Measurements from ENCODE around the genes GABRB3, GOLGA6L7, NSMCE3 and GOLGA8Q.

DNA sequence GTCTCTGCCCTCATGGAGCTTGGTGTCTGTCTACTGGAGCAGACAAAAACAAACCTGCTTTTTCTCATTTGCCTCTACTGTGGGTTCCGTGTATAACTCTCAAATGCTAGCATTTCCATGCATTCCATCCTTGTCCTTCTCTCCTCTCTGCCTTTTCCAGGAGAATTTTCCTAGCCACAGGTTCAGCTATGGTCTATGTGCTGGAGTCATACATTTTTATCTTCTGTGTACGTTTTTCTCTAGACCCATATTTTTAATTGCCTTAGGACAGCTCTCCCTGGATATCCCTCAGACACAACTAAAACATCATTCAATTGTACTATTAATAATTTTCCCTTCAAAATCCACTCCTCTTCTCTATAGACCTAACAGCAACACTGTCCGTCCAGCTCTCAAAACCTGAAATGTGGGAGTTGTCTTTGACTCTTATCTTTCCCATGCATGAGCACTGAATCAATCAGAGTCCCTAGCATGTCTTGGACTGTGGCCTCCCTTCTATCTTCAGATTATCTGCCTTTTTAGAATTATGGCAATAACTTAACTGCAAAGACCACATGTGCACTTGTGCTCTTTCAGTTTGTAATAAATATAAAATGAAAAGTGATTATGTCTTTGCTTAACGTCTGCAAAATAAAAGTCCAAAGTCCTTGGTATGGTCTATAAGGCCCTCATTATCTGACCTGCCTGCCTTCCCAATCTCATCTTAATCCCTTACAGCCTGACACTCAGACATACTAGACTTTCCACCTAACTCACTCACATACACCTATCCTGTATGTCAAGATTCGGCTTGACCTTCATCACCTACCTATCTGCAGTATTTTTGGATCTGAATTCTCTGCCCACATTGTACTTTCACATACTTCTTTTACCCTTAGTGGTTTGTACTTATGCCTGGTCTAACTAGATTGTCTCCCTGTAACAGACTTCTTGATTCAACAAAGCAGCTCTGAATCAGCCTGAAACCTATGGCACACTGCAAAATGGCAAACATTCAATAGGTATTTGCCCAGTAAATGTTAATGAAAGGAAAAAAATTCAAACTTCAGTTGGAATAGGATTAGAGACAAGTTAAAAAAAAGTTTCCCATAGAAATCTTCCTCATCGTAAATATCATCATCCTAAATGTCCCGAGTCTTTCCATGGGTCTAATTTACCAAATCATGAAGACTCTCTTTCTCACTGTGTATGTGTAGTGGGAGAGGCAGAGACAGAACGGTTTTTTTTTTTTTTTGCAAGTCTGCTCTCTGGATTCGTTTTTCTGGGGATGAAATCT is 106.8 kb downstream of the UBE3A start:
- RRBS: no CpG with 5 or more reads among the region's 9 CpGs

DNA sequence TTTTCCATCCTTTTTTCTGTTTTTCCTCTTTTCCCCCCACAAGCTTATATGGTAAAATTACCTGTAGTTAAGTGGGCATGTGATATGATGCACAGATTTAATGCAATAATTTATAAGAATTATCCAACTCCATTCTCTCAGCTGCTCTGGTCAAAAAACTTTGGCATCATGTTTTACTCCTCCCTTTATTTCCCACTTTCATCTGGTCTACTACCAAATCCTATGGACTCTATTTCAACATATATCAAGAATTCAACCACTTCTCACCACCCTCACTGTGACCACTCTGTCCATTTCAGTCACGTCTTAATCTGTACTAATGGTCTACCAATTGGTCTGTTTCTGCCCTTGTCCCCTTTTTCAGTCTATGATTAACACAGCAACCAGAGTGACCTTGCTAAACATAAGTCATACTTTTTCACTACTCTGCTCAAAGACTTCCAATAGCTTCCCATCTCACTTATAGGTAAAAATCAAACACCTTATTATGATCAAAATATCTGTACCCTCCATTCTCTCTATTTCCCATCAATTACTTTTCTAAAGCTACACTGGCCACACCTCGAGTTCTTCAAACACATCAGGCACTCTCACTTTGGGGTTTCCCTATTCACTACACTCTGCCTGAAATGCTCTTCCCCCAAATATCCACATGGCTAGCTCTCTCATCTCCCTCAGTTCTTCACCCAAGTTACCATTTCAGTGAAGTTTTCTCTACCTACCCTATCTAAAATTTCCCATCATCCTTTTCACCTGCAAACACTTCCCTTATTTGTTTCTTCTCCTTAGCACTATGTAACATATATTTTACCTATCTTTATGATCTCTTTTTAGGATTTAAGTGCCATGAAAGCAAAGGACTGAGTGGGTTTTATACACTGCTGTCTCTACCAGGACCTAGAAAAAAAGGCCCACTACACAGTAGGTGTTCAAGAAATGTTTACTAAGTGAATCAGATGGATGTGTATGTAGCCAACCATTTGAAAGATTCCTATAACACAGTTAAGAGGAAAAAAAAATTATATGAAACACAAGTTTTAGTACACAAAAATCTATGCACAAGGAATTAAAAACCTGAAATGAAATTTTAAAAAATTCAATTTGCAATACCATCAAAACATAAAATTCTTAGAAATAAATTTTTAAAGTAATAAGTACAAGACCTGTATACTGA is 14.8 kb downstream of the UBE3A start:
- RRBS: no CpG with 5 or more reads among the region's 2 CpGs

- RRBS: no CpG with 5 or more reads among the region's 3 CpGs
Measured at GRCh38 chr15:25568947-25569173, 130.0 kb upstream of the UBE3A start.

- RRBS: no CpG with 5 or more reads among the region's 18 CpGs
Measured at GRCh38 chr15:25830630-25831677, 32.2 kb downstream of the ATP10A start.

DNA sequence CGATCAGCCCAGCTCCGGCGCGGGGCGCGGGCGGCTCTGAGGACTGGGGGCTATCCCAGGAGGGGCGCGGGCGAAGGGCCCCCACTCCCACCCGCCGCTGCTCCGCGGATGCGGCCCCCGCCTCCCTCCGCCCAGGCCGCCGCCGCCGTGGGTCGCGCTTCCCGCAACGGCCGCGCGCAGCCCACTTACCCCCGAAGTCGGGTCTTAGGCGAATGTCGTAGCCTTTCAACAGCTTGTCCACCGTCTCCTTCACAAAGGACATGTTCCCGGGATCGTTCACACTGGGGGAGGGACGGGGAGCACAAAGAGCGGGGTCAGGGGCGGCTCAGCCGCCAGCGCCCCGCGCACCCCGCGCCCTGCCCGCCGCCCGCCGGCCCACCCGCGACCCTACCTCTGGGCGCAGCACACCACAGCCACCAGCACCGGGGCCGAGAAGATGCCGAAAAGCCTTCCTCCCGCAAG is 343 bp downstream of the GABRB3 start:
- RRBS: 4% methylated on average over 20 of the region's 55 CpGs

DNA sequence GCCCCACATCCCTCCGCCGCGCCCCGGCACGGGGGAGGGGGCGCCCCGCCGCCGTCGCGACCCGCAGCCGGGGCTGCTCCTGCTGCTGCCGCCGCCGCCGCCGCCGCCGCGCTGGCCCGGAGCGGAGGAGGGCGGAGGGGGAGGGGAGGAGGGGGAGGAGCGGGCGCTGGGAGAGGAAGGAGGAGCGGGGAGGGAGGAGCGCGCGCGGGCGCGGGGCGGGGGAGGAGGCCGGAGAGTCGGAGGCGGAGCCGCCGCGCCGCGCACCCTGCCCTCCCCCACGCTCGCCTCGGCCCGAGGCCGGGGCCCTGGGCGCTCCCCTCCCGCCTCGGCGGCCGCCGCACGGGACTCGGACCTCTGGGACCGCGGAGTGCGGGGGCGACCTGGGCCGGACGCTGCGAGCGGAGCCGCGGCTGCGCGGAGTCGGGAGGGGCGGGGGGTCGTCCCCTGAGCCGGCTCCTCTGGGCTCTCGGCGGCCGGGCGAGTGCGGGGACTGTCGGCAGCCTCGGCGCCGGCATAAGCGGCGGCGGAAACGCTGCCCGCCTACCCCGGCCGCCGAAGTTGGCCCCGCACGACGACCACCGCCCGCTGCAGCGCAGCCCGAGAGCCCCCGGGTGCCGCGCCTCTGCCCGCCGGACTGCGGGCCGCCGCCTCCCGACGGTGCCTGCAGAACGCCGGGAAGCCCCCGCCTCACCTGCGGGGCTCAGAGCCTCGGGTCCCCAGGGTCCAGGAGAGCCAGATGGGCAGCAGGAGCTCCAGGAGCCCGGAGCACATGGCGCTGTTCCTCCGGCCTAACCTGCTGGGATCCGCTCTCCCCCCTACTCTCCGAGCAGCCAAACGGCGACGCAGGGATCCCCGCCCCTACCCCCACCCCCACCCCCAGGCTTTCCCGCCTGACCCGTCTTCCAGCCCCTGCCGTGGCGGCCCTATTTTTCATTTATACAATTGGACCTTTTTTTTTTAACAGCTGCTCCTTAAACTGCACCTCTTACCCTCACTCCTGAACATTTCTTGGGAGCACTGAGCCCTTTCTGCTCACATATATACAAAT is at the start of gene GABRB3:
Gene GABRB3 (minus strand): TSS at position 113 of the 1,048 bp plus-strand sequence.
- RRBS: 2% methylated on average over 89 of the region's 123 CpGs

GRCh38 chr15:27028798-27029587 is 58.0 kb downstream of the GABRG3 start:
- RRBS: no CpG with 5 or more reads among the region's 20 CpGs

- RRBS: no CpG with 5 or more reads among the region's 4 CpGs
Measured at GRCh38 chr15:27448876-27449482, 478.0 kb downstream of the GABRG3 start.

- RRBS: no CpG with 5 or more reads among the region's 5 CpGs
Measured at GRCh38 chr15:27694507-27694967, 404.6 kb downstream of the OCA2 start.

GRCh38 chr15:28098738-28099215 is 338 bp downstream of the OCA2 start:
- RRBS: no CpG with 5 or more reads among the region's 21 CpGs

DNA sequence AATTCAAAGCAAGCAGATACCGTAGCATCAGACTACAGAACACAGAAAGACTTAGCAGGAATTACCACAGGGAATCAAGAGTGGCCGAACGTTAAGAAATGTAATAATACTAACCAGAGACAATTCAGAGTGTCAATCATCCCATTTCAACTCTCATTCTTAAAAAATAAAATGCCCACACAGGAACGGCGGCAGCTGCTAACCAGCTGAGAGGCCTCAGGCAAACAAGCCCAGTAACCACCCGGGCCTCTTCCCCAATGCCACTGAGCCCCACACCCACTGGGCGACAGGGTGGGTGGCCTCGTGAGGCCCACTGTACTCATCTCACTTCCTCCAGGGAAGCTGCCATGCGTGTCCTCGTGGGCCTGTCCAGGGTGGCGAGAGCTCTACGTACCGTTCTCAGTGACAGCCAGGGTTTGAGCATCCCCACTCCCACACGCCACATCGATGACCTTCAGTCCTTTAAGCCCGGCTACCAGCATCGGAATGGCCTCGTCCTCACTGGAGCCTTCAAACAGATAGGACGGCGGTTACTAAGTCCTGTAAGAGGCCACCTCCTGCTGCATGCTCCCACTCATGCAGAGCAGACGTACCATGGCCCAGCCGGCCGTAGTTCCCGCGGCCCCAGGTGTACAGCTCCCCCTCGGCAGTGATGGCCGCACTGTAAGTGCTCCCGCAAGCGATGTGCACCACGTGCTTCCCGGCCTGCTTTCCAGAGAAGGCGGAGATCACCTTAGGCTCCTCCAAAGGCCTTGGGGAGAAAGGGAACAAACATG is 56.6 kb downstream of the HERC2 start:
- RRBS: no CpG with 5 or more reads among the region's 32 CpGs

DNA sequence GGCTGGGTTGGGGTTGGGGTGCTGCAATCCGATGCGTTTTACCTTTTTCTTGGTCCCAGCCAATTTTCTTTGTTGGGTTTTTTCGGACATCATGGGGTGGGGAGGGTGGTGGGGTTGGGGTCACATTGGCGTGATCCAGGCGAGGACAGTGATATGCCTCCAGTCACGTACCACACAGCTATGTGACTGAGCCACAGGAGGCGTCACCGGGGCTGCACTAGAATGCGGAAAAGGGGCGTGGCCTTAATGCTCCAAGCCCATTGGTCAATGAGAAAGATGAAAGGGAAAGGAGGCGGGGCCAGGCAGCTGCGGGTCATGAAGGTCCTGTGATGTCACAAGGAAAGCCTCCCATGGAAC is at the start of gene GOLGA6L7:
Gene GOLGA6L7 (minus strand): TSS at position 188 of the 357 bp plus-strand sequence.
- RRBS: no CpG with 5 or more reads among the region's 12 CpGs

- RRBS: no CpG with 5 or more reads among the region's 9 CpGs
Measured at GRCh38 chr15:29268099-29268937, 1.3 kb downstream of the NSMCE3 start.

DNA sequence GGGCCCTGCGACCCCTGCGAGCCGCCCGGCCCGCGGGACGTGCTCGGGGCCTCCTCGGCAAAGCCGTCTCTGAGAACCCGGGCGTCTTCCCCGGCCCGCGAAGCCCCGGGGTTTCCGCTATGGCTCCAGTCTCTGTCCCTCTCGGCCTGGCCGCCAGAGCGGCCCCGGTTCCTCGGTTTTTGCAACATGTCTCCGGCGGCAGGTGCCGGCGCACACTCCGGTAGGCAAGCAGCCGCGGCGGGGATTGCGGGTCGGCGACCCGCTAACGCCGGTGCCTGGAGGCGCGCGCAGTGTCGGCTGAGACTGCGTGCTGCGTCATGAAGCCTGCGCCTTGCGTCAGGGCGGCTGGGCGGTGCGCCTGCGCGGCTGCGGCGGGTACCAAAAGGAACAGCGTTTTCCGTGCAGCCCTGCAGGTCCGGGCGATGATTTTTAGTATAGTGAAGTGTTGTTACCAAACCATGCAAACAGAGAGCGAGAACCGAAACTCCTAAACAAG is at the start of gene NSMCE3:
Gene NSMCE3 (minus strand): TSS at position 305 of the 496 bp plus-strand sequence.
- RRBS: 1% methylated on average over 27 of the region's 57 CpGs

- RRBS: no CpG with 5 or more reads among the region's 7 CpGs
Measured at GRCh38 chr15:29676624-29677169, 105.9 kb upstream of the ENTREP2 start.

DNA sequence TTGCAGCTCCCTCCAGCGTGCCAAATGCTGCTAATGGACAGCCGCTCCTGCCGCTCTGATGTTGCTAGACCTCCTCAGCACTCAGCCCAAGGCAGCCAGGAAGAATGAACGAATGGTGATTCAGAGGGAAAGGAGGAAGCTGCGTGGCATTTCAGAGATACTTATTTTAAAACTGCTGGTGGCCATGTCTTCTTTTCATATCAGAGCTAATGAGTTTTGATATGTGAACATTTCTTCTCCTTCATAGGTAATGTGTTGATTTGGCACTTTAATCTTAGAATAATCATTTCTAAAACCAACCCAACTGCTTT is 106.3 kb upstream of the ENTREP2 start:
- RRBS: no CpG with 5 or more reads among the region's 5 CpGs

- RRBS: no CpG with 5 or more reads among the region's 16 CpGs
Measured at GRCh38 chr15:29686993-29687732, 116.4 kb upstream of the ENTREP2 start.

DNA sequence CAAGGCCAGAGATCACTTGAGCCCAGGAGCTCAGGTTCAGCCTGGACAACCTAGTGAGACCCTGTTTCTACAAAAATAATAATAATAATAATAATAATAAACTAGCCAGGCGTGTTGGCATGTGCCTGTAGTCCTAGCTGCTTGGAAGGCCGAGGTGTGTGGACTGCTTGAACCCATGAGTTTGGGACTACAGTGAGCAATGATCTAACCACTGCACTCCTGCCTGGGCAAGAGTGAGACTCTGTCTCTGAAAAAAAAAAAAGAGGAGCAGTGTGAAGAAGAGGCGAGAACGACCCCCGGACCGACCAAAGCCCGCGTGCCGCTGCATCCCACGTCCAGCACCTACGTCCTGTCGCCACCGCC is 91.9 kb downstream of the TJP1 start:
- RRBS: no CpG with 5 or more reads among the region's 13 CpGs

- RRBS: 3% methylated on average over 4 of the region's 27 CpGs
Measured at GRCh38 chr15:29822747-29823281, 546 bp upstream of the TJP1 start.

DNA sequence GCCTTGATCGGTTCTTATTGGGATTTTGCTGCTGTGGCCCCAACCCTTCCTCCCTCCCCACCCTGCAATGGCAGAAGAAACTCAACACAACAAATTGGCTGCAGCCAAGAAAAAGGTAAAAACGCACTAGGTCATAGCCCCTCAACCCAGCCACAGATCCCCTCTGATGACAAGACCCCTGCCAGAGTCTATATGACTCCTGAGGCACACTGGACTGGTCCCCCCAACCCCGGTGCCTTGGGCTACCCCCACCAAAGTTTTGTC is at the start of gene GOLGA8Q:
Gene GOLGA8Q (plus strand): TSS at position 40 of the 264 bp plus-strand sequence.
- RRBS: no CpG with 5 or more reads among the region's 3 CpGs